ENCODE measurements around a stretch of chr21.

- PRO-cap = no peak
Measured at GRCh38 chr21:39097227-39097716, 86.0 kb downstream of the PSMG1 start.

GRCh38 chr21:39187010-39187699 lies 3.9 kb upstream of the PSMG1 start:
- PRO-cap = no peak

GRCh38 chr21:39196078-39196653 lies 12.9 kb upstream of the PSMG1 start:
- PRO-cap = no peak

- PRO-cap = no peak
Measured at GRCh38 chr21:39216059-39216829, 33.0 kb upstream of the PSMG1 start.

DNA sequence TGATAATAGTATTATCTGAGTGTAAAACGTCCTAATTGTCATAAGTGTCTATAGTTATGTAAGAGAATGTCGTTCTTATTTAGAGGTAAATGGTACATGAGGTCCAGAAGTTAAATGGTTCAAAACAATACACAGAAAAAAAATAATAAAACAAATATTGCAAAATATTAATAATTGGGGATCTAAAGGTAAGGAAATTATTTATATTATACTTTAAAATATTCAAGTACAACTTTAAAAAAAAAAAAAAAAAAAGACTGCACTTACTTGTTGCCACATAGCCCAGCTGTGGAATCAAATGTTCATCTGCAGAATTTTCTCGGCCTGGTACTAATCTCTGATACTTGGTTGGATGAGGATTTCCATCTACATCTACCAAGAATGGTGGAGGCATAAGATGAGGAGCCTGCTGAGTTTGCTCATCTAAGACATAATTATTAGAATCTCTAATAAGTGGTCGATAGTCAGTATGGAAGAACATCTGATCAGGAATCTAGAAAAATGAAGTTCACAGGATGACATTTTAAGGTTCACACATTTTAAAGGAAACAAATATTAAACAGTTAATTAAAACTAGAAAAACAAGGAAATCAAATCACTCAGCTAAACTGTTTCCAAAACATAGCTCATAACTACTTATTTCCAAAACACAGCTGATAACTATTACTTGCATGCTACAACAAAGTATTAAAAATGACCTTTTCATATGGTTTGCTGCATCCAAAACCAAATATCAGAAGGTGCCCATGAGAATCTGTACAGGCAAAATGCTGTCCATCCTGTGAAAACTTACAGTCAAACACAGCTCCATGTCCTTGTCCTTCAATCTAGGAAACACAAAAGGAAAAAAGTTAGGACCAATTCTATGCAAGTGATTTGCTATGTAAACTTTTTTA lies 49.0 kb downstream of the BRWD1 start:
- PRO-cap = no peak

GRCh38 chr21:39347100-39347500 lies 1.8 kb downstream of the HMGN1 start:
- PRO-cap = no peak

GRCh38 chr21:39642244-39642682 lies 29.5 kb downstream of the B3GALT5 start:
- PRO-cap = no peak

GRCh38 chr21:39884957-39885657 lies 17.9 kb downstream of the PCP4 start:
- PRO-cap = no peak

DNA sequence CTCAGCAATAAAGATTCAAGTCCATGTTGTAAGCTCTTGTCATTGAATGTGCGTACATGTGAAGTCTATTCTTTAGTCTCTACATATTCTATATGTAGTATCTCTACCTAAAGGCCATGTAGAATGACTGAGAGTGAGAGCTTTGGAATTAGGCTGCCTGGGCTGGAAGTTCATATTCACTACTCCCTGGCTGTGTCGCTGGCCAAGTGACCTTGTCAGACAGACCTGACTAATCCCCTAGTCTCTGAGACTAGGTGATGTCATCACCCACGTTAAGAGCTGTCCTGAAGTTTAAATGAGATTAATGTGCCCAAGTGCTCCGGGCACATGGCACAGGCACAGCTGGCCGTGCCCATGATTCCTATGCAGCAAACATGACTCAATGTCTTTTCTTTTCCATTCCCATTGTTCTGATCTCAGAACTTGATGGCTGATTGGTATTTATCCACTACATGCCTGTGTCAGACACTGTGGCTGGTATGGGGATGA lies 180.7 kb downstream of the PCP4 start:
- PRO-cap = no peak

GRCh38 chr21:40188206-40188666 lies 321.0 kb downstream of the PCP4 start:
- PRO-cap = no peak

DNA sequence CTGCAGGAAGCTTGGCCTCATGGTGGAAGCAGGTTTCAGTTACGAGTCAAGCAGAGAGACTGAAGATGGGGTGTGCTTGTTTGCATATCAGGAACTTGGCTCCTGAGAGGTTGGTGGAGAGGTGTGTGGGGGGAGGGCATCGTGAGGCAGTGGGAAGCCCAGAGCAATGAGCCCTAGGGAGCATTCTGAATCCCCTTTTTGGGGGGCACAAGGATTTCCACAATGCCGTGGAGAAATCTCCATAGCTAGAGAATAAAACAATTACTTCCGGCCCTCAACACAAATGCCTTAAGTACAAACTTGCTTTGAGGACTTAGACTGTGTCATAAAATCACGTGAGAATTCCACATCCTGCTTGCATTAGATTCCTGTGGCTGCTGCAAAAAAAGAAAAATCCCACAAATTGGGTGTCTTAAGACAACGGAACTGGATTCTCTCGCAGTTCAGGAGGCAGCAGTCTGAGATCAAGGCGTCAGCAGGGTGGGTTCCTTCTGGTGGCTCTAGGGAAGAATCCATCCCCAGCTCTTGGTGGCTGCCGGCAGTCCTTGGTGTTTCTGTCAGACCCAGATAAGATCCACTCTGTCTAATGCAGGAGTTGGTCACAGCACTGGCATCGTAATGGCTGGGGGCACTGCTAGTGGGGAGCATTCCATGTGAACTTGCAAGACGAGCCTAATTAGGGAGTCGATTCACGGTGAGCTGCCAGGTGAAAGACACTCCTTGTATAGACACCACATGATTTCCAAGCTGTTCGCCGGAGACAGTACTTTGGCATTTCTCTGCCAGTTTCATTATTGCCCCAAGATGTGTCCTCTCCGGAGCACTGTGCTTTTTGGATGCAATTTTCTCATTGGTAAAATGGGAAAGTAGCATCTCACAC lies 54.7 kb upstream of the BACE2 start:
- PRO-cap = unidirectional peak, minus-strand start at position 61 of the sequence; bidirectional peak, plus-strand start at position 577 of the sequence, minus-strand start at position 285 of the sequence

- PRO-cap = no peak
Measured at GRCh38 chr21:41166751-41167240, 1.2 kb upstream of the BACE2 start.

DNA sequence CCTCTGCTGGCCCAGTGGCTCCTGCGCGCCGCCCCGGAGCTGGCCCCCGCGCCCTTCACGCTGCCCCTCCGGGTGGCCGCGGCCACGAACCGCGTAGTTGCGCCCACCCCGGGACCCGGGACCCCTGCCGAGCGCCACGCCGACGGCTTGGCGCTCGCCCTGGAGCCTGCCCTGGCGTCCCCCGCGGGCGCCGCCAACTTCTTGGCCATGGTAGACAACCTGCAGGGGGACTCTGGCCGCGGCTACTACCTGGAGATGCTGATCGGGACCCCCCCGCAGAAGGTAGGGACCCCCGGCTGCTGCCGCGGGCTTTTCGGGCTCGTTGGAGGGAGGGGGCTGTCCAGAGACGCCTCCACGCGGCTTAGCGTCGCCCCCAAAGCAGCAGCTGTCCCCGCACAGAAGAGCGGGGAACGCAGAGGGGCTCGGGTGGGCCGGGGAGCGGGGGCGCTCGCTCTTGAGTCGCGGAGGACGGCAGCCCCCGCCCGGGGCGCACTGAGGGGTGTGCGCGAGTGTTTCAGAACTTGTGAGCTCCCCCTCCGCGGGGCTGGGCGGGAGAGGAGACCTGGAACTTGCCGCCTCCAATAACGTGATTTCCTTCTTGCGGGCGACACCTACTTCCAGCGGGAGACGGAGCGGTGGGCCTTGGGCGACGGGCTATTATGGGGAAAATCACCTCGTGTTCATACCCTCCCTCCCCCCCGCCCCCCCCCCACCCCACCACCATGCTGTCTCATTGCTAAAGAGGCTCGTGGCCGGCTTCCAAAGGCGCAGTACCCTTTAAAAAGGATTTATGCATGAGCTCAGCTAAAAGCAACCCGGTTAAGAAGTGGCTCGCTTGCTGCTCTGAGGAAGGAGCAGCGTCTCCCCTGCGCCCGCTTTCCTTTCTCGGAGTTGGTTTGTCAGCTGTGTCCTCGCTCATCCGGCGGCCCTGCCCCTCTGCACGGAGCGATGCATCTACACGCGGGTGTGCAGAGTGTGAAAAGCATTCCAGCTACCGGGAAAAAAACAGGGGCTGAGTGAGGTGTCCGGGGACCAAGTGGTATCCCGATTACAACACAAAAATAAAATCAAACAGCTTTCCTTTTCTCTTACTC lies 681 bp downstream of the BACE2 start:
- PRO-cap = bidirectional peak, plus-strand start at position 581 of the sequence, minus-strand start at position 511 of the sequence

- PRO-cap = no peak
Measured at GRCh38 chr21:41169463-41170063, 1.6 kb downstream of the BACE2 start.

GRCh38 chr21:41171734-41172292 lies 3.9 kb downstream of the BACE2 start:
- PRO-cap = no peak

- PRO-cap = no peak
Measured at GRCh38 chr21:41214457-41215208, 46.7 kb downstream of the BACE2 start.

DNA sequence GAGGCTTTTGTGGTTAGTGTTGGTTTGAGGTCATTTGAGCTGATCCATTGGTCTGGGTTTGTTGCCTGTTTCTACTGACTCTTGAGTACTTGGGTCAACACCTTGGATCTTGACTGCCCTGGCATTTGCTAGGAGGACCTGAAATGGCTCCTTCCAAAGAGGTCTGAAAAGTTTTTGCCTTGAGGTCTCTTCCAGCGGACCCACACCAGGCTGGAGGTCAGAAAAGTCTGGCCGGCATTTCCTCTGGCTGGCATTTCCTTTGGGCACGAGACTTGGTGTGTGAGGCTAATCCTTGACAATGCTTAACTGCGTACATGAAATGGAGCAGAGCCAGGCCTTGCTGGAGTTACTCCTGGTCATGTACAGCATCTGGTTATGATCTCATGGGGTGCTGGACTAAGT lies 9.4 kb downstream of the MX2 start:
- PRO-cap = no peak

- PRO-cap = no peak
Measured at GRCh38 chr21:41431718-41432206, 5.7 kb downstream of the MX1 start.

- PRO-cap = no peak
Measured at GRCh38 chr21:41499379-41499807, 8.6 kb downstream of the TMPRSS2 start.

GRCh38 chr21:41545903-41546390 lies 38.0 kb upstream of the TMPRSS2 start:
- PRO-cap = no peak